Hematopoietic multipotent progenitor cell (in vitro differentiated cells): Measurements from ENCODE around the gene PRPSAP2.

DNA sequence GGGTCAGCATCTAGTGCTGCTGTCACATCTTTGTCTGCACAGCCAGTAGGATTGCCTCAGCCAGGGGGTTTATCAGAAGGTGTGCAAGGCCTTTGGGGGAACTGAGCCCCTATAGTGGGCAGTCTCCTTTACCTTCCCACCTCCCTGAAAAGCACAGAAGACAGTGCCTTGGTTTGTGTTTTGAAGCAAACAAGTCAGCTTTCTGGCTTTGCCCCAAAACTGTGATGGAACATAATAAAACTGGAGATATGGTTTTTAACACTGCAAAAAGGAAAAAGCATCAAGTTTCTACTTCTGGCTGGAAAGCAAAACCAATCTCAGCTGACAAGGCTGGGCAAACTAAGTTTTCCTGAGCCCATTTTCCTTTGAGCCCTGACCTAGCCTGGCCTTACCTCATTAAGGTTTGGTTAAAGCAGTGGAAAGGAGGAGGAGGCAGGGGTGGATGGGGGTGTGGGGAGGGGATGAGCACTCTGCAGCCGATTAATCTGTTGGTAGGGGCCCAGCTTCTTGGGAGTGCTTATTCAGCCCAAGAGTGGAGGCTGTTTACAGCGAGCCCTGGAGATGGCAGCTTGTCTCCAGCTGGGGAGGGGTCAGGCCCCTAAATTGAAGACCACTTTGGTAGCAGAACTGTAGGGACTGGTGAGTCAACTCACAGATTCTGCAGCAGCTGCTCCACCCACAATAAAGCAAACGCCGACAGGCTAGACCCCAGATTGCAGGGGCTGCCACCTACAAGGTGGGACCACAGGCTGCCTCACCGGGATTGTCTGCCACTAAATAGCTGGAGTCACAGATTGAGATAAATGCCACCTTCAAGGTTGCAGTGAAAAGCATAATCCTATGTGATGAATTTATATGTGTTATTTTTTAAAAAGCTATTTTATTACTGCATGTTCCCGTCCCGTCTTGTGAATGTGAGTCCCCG lies 12.0 kb downstream of the SMCR8 start:
- CAGE, long polyA plus RNA, result no peak

DNA sequence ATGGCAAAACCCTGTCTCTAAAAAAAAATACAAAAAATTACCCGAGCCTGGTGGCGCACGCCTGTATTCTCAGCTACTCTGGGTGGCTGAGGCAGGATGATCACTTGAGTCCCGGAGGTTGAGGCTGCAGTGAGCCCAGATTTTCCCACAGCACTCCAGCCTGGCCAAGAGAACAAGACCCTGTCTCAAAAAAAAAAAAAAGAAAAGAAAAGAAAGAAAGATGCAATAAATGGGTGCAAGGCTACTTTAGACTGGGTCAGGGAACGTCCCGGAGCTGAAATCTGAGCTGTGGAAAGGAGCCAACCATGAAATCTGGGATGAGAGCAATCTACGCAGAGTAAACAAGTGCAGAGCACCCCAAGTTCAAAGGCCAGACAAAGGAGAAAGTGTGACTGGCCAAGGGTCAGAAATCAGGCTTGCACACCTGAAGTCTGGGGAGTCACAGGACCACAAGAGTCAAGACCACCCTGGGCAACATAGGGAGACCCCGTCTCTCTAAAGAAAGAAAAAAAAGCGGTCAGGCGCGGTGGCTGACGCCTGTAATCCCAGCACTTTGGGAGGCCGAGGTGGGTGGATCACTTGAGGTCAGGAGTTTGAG lies 2.9 kb downstream of the SHMT1 start:
- CAGE, long polyA plus RNA, result no peak

DNA sequence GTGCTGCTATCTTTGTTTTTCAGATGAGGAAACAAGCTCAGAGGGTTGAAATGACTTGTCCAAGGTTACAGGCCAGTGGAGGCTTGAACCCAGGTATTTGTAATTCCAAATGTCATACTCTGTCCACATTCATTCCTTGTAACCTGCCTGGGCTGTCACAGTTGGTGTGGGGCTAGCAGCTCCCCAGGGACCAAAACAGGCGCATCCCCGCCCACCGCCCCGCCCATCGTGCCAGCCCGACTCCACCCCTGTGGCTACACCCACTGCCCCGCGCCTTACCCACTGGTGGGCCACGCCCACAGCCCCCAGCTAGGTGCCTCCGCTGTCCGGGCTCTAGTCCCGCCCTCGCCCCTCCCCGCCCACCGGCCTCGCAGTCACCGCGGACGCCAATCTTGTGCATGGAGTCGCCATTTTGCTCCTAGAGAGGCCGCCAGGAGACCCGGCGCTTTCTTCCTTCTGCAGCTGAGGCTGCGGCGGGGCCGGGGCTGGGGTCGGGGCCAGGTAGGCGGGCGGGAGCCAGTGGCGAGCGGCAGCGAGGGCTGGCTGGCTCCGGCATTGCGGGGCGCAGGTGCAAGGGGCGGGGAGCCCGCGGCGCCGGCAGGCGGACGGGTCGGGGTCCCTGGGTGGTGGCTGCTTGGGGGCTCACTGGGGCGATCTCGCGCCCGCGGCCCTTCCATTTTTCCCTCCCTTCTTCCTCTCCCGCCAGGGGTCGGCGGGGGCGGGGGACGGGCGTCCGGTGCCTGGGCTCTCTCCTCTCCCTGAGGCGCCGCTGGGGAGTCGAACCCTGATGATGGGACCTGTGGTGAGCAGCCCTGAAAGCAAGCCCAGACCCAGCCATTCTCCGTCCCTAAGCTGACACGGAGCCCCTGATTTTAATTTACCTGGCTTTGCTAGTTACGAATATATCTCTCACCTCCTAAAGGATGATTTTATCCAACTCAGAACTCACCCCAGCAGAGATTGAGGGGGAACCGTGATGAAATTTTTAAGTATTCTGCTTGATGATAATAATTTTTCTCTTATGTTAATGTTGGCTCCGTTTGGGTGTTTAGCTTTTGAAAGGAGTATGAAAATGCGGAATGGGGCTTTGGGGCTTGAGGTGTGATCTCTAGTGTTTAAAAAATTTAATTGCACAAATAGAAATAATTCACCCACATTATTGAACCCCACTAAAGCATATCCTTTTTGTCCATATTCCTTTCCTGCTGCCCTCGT lies at the start of gene PRPSAP2:
TSS of gene PRPSAP2 (plus strand) at position 371 of the 1,215 bp plus-strand sequence.
- CAGE, long polyA plus RNA, result no peak

DNA sequence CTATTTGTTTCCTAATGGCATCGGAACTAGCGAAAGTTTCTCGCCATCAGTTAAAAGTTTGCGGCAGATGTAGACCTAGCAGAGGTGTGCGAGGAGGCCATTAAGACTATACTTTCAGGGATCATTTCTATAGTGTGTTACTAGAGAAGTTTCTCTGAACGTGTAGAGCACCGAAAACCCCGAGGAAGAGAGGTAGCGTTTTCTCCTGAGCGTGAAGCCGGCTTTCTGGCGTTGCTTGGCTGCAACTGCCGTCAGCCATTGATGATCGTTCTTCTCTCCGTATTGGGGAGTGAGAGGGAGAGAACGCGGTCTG lies 15.0 kb upstream of the GRAP start:
- CAGE, long polyA plus RNA, result no peak

DNA sequence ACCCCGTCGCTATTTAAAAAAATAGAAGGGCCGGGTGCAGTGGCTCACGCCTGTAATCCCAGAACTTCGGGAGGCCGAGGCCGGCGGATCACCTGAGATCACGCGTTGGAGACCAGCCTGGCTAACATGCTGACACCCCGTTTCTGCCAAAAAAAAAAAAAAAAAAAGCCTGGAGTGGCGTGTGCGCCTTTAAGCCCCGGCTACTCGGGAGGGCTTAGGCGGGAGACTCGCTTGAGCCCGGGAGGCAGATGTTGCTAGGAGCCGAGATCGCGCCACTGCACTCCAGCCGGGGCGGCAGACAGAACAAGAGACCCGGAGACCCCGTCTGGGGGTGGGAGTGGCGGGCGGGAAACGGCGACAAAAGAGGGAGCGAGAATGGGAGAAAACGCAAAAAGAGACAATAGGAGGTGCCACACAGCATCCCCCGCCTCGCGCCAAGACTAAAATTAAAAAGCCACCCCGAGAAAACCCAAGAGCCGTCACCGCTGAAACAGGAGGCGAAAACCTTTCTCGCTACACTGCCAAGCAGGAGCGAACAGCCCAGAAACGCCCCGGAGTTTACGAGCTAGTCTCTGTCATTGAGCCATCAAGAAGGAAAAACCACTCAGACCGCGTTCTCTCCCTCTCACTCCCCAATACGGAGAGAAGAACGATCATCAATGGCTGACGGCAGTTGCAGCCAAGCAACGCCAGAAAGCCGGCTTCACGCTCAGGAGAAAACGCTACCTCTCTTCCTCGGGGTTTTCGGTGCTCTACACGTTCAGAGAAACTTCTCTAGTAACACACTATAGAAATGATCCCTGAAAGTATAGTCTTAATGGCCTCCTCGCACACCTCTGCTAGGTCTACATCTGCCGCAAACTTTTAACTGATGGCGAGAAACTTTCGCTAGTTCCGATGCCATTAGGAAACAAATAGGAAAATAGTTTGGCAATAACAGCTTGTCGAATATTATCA lies 16.8 kb upstream of the GRAP start:
- CAGE, long polyA plus RNA, result no peak

DNA sequence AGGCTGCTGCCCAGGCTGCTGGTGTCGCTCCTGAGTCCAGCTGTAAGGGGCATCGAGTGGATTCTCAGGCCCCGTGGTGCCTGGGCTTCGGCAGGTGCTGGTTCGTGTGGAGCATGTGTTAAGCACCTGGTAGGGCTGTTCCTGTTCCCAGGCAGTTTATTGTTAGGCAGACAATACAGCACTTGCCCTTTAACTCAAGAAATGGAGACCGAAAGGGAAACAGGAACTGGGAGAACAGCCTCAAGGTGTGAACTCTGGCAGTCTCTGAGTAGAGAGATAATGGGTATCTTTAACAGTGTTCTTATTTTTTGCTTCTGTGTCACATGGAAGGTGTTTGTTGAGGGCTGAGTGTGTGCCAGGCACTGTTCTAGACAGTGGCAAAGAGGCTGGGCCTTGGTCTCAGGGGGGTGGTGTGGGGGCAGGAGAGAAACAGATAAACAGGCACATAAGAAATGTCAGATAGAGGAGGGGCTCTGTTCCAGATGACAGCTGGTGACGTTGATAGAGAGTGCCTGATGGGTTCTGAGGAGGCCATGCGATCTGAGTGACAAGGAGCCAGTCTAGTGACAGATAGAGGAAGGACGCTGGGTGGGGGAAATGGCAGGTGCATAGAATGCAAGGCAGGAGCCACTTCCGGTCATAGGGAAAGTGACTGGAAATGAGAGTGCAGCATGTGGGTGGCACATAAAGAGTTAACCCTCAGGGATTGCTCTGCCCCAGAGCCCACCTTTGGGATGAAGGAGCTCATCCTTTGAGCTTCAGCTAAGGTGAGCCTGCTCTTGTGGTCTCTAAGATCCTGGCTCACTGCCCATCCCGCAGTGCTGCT lies 33.8 kb downstream of the EPN2 start:
- CAGE, long polyA plus RNA, result no peak

- CAGE, long polyA plus RNA, result no peak
These were observed 46.9 kb downstream of the EPN2 start for GRCh38 chr17:19283962-19284578.

GRCh38 chr17:19317157-19318016 lies 45.1 kb downstream of the B9D1 start:
- CAGE, long polyA plus RNA, result no peak

DNA sequence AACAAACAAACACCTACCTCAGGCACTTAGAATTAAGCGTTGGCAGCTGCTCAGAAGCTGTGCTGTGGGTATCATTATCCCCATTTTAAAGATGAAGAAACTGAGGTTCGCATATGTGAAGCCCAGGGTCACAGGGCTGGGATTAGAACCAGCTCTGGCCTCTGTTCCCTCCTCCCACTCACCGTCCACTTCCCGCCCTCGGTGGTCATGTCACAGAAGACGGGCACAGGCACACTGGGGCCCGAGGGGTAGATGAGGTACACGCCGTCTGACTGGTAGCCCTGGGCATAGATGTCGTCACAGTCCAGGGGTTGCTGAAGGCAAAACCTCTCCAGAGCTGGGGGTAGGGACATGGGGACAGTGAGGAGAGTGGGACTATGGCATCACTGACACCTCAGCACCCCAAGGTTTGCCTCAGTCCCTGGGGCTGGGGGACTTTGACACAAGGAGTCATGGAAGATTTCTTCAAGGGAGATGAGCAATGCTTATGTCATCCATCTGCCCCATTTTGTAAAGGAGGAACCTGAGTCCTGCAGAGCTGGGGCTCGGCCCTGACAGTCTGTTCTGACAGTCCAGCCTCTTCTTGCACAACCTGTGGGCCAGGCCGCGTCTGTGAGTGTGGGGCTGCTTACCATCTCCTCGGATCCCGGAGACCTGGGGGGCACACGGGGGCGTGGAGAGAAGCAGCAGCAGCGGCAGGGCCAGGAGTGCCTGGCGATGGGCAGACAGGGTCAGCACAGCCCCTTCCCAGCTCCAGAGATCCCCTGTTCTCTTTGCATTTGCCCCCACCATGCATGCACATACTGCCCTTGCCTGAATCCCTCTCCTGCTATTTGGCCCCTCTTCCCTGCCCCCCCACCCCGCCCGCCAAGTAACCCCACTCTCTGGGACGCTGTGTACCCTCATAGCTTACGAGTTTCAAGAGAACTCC lies 597 bp downstream of the MFAP4 start:
- CAGE, long polyA plus RNA, result no peak

DNA sequence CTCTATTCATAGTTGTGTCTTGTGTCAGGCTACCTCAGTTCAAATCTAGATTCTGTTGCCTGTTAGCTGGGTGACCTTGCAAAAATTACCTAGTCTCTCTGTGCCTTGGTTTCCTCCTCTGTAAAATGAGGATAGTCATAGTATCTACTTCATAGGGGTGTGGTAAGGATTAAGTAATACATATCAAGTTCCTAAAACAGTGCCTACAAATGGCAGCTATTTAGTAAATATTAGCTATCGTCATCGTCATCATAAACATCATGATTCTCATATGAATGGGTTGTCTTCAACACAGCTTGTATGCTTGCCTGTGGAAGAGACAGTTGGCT lies 2.0 kb upstream of the MFAP4 start:
- CAGE, long polyA plus RNA, result no peak

DNA sequence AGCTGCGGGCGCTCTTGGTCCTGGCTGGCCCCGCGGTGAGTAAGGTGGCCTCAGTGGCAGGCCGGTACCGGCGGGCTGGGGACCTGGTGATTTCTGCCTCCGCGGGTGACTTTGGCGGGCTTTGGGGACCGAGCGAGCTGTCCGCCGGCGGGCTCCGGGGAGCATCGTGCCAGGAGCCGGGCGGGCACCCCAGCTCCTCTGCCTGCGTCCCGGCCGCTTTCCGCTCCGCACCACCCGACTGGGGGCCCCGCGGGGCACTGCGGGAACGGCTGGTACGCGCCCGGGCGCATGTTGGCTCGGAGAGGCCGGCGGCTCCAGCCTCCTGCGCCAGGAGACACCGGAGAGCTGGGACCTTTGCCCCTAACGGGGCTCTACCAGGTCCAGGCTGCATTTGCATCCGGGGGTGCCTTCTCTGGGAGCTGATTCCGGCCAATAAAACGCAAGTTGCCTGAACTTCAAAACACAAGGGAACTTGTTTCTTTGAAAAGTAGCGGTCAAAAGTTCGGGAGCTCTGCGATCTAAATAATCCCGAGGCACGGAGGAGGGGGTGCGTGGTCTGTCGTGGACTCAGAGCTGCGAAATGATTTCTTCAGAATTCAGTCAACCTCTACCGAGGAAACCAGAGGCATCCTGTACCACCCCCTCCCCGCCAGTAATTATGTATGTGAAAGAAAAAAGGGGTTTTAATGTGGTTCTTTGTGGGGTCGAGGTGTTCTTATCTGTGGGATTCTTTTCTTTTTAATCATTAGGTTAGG lies 563 bp downstream of the SLC47A1 start:
- CAGE, long polyA plus RNA, result no peak

DNA sequence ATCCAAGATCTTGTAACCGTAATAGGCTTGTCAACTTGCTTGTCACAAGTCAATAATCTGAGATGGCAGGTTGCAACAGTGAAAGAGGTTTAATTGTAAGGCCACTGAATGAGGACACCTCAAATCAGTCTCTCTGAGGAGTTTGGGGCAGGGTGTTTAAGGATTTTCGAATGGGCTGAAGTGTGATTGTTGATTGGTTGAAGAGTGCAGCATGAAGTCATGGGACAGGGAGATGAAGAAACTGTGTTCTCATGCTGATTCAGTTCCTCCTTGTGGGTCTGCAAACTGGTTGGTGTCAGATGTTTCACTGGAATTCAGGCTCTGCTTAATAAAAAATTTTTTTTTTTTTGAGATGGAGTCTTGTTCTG lies 11.2 kb downstream of the SLC47A1 start:
- CAGE, long polyA plus RNA, result no peak

- CAGE, long polyA plus RNA, result no peak
These were observed 50.3 kb downstream of the SLC47A1 start for GRCh38 chr17:19583729-19584534.

GRCh38 chr17:19975596-19976379 lies 1.8 kb downstream of the AKAP10 start:
- CAGE, long polyA plus RNA, result no peak

DNA sequence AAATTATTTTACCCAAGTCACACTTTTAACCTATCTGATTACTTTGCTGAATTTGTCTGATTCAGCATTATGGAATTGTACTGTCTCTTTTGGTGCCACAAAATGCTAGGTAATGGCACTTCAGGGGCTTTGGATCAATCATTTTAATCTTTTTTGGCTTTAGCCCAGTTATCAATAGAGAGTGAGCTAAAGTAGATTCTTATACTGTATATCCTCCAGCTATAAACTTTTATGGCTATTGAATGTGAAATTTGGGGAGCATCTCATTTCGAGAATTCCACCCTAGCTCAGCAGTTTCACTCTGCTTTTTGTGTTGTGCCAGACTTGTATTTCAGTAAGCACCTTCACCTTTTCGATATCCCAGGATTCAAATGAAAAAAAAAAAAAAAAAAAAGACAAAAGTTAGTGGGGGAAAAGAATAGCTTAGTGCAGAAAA lies 125.9 kb downstream of the LGALS9B start:
- CAGE, long polyA plus RNA, result no peak

- CAGE, long polyA plus RNA, result no peak
These were observed 202.4 kb downstream of the USP22 start for GRCh38 chr17:20840339-20840929.

- CAGE, long polyA plus RNA, result no peak
These were observed 174.4 kb downstream of the USP22 start for GRCh38 chr17:20868427-20868817.

DNA sequence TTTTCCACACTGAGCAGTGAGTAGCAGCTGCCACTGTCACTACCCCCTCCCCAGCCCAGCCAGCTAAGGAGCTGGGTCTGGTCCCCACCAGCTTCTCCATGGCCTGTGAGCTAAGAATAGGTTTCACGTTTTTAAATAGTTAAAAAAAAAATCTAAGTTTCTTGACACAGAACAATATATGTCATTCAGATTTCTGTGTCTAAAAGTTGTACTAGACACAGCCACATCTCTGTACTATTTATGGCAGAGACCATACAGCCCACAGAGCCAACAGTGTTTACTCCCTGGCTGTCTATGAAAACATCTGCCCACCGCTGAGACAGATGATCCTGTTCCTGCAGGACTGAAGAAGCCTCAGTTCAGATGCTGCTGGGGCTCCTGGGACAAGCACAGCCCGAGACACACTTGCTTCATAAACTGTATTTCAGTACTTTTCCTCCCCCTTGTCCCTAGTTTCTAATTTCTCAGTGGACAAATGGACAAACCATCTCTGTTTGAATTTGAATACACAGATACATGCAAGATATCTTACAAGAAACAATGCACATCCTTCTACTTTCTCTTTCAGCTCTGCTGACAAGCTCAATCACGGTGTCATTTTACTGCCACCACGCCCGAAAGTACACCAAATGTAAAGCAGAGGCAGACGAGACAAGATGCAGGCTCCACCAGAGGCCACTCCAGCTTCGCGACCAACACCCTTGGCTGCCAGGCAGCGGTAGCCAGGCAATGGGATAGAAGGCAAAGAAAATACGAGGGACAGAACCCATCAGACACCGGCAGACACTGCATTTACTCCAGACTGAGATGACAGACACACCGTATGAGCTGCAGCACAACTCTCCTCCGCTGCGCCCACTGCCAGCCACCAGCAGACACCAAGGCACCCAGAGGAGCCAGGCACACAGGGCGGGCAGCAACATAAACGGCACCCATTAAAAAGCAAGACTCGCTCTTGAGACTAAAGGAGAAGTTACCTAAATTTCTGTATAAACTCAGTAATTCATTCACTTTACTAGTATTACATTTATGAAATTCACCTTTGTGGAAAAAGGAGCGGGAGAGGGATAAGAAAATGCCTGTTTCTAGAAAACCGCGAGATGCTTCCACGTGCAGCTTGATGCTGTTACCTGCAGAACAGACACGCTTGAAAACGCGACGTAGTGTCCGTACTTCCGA lies 41.1 kb downstream of the USP22 start:
- CAGE, long polyA plus RNA, result no peak

DNA sequence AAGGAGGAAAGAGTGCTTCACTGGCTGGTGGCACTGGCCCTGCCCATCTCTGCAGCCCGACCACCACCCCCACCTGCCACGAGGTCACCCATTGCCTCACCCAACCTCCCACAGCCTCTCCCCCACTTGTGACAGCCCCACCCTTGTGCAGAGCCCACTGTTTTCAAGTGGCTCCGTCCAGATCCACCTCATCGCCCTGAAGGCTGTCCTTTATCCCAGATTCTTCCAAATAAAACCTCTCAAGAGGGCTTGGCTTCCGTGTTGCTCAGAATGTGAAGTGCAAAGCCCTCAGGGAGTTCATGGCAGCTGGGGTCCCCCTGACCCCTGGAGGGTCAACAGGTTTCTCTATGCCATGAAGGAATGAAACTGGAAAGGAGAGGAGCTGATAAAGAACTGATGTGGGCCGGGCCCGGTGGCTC lies 39.6 kb downstream of the USP22 start:
- CAGE, long polyA plus RNA, result no peak

- CAGE, long polyA plus RNA, result no peak
These were observed 7.0 kb upstream of the DHRS7B start for GRCh38 chr17:21119695-21120242.